ENCODE measurements around the gene TNP2.

- PRO-cap = no peak
- RAMPAGE, long total RNA, 2 experiments = no peak in any of the 2 experiments
Measured at GRCh38 chr16:10931026-10931484, 11.2 kb downstream of the DEXI start.

DNA sequence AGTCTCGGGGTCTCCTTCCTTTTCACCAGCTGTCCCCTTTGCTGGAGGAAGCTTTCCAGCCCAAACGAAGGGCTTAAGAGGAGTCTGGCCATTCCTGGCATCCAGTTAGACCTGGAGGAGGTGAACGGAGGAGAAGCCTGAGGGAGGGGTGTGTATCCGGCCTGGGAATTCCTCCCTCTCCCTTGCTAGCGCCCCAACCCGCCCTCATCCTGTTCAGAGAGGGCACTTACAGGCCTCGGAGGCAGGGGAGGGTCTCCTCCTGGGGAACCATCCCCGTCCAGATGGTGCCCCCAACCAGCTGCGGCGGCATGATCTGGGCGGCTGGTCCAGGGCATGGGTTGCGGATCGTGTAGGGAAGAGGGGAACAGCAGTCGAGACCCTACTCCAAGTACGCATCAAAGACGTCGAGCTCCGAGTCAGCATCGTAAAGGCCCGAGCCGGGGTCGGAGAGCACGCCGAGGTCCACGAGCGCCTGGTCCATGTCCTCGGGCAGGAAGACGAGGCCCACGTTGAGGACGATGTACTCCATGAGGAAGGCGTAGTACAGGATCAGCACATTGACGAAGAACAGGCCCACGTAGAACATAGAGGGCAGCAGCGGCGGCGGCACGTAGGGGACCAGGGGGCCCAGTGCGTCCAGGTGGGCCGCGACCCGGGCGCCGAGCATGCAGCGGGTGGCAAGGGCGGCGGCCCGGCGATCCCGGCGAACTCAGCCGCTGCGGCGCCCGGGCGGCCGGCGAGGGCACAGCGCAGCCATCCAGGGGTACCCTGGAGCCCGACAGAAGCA is 736 bp downstream of the DEXI start:
- PRO-cap = no peak
- RAMPAGE, long total RNA, 2 experiments = no peak in any of the 2 experiments

GRCh38 chr16:11076179-11076865 is 132.0 kb downstream of the CLEC16A start:
- PRO-cap = no peak
- RAMPAGE, long total RNA, 2 experiments = no peak in any of the 2 experiments

GRCh38 chr16:11238666-11239319 is 17.2 kb downstream of the SOCS1 start:
- PRO-cap = no peak
- RAMPAGE, long total RNA, 2 experiments = no peak in any of the 2 experiments

- PRO-cap = no peak
- RAMPAGE, long total RNA, 2 experiments = no peak in any of the 2 experiments
Measured at GRCh38 chr16:11249127-11249732, 6.8 kb downstream of the SOCS1 start.

DNA sequence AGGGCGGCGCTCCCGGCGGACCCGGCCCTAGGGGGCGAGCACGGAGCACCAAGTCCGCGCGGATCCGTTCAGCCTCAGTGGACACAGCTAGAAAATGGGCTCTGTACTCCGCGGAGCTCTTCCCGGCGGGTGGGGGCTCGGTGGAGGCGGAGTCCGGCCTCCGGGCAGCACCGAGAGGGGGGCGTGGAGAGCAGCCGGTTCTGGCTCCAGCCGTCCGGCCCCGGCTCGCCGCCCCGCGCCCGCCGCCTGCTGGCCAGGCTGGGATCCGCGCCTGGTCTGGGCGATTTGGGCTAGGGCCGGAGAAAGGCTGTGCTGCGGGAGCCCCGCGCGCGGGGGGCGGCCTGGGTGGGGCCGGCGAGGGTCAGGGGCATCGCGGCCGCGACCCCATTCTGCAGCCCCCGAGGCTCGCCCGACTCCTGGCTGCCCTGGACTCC is 385 bp downstream of the SOCS1 start:
- PRO-cap = no peak
- RAMPAGE, long total RNA, 2 experiments = no peak in any of the 2 experiments

- PRO-cap = no peak
- RAMPAGE, long total RNA, 2 experiments = no peak in any of the 2 experiments
Measured at GRCh38 chr16:11269044-11269490, at the start of gene TNP2. Gene TNP2 (minus strand): TSS chr16:11269325.

DNA sequence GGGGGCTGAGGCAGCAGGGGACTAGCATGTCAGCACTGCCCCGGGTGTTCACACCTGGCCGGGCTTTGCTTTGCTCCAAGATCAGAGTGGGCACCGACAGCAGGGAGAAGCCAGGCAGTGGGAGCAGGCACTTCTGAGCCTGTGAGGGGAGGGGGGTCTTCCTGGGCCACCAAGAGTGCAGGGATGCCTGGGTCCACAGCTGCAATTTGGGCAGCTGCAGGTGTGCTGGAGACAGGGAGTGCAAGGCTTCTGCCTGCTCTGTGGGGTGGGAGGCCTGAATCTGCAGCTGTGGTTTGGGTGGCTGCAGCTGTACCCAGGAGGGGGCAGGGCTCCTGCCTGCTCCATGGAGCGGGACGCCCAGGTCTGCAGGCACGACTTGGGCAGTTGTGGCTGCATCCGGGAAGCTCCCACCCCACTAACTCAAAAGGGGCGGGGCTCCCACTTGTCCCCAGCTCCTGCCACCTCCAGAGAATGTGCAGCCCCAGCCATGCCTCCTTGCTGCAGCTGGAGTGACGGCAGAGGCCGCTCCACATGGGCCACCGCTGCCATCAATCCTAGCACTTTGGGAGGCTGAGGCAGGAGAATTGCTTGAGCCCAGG is 27.7 kb upstream of the PRM1 start:
- PRO-cap = no peak
- RAMPAGE, long total RNA, 2 experiments = no peak in any of the 2 experiments

DNA sequence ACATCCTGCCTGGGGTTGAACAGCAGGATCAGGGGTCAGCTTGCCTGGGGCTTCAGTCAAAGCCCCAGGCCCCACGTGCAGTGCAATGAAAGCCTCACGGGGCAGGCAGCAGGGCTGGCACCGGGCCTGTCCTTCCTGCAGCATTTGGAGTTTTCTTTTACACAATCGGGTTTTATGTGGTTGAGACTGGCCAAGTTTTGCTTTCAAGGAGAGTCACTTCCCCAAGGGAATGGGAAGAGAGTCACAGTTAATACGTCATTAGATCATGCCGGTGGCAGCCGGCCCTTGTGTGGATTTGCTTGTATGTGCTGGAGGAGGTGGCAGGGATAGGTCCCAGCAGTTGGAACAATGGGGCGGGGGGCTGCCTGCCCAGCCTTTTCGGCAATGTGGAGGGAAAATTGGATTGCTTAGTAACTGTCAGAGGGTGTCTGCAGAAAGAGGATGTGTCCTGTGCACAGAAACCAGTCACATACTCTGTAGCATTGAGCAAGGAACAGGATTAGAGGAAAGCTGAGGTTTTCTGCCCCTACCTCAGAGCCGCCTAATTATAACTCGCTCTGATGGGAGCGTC is 4.5 kb downstream of the RMI2 start:
- PRO-cap = no peak
- RAMPAGE, long total RNA, 2 experiments = no peak in any of the 2 experiments

DNA sequence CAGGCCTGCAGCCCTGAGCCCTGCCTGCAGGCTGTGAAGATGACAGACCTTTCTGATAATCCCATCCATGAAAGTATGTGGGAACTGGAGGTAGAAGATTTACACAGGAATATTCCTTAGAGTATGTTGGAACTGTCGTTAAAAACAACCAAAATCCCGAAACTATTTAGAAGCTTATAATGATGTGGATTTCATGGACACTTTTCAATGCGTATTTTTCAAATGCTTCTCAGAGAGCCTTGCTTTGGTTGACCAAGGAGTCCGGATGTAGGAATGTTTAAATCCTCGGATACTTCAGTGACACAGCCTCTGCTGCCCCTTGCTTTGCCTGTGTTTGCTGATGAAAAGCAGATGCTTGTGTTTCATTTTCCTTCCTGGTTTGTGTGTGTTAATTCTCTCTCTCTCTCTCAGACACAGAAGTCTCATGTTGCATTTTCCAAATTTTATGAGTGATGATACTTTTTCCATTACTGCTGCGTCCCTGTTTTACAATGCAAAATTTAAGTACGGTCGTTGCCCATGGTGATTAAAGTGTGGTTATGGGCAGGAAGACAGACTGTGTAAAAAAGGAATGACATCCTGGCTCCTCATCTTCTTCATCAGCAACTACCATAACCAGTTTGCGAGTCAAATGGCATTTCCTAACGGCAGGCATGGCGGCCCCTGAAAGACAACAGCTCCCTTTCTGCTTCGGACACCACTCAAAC is 5.6 kb downstream of the RMI2 start:
- PRO-cap = no peak
- RAMPAGE, long total RNA, 2 experiments = no peak in any of the 2 experiments

DNA sequence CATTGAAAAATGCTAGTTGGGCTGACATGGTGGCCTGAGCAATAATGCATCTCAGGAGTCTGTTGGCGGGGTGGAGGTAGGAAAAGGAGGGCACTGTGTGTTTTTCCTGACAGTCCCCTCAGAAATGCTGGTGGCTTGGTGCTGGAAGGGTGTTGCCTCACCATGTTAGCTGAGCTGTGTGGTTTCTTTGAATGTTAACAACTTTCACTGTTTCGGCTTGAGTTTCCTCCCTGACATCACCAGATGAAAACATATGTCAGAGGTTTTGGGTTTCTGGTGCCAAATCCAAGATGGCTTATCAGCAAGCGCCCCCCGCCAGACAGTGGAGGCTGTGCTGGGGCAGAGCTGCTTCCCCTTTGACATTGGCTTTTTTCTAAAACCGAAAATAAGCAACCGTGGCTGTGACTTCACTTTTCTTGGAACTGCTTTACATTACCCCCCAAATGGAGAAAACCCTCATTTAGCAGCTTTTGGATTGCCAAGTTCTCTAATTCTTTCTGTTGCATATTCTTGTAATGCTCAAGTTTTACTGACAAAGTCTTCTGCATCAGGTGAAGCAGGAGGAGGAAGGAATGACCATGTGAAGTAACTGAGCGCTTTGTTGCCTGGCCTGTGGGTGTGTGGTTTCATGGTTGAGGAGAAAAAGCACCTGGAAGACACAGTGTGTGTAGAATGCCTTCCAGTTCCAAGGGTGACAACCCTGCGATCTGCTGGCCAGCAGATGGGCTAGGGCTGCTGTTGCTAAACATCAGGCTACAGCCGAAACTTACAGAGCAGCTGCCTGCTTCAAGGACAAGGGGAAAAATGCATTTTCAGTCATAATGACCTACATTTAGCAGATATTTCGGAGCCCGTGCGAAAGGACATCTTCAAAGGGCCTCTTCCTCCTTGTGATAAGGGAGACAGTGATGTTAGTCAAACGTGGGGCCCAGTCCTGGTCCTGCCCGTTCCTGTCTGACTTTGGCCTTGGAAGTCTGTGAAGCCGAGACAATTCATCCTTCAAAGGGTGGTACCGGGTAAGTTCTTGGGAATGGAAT is 9.7 kb downstream of the RMI2 start:
- PRO-cap = no peak
- RAMPAGE, long total RNA, 2 experiments = no peak in any of the 2 experiments

DNA sequence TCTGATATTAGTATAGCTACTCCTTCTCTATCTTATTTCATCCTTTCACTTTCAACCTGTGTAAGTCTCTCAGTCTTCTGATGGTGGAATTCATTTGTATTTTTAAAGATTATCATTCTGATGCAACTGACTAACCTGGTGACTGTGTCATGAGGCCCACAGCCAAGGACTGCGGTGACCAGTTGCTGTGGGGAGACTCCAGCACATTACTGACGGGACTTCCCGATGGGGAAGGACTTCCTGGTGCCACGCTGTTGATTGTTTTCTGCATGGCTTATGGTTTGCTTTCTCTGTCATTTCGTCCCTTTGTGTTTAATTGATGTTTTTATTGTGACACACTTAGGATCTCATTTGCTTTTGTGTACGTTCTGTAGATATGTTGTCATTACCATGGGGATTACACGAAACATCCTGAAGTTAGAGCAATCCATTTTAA is 34.2 kb downstream of the RMI2 start:
- PRO-cap = no peak
- RAMPAGE, long total RNA, 2 experiments = no peak in any of the 2 experiments

- PRO-cap = no peak
- RAMPAGE, long total RNA, 2 experiments = no peak in any of the 2 experiments
Measured at GRCh38 chr16:11396218-11396662, 51.0 kb downstream of the RMI2 start.

DNA sequence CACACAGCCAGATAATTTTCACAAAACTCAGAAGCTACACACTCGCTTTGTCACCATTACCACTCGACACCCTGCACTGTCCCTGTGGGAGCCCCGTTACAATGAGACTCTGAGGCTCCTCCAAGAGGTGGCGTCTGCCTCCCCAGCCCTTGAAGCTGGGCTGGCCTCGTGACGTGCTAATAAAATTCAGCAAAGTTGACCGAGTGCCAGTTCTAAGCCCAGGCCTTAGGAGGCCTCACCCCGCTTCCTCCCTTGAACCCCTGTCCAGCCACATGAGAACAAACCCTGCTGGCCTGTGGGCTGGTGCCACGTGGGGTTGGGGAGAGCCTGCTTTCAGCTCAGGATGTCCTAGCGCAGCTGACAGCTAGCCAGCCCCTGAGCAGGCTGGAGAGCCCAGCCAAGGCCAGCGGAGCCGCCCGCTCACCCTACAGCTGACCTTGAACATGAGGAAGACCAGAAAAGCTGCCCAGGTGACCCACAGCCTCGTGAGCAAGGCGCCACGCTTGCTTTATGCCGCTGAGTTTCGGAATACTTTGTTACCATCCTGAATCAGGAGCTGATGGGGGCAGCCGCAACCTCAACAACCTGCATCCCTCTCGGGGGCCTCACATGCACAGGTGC is 57.1 kb downstream of the RMI2 start:
- PRO-cap = no peak
- RAMPAGE, long total RNA, 2 experiments = no peak in any of the 2 experiments

GRCh38 chr16:11535352-11536038 is 8.4 kb upstream of the ENSG00000188897 start:
- PRO-cap = no peak
- RAMPAGE, long total RNA, 2 experiments = no peak in any of the 2 experiments

DNA sequence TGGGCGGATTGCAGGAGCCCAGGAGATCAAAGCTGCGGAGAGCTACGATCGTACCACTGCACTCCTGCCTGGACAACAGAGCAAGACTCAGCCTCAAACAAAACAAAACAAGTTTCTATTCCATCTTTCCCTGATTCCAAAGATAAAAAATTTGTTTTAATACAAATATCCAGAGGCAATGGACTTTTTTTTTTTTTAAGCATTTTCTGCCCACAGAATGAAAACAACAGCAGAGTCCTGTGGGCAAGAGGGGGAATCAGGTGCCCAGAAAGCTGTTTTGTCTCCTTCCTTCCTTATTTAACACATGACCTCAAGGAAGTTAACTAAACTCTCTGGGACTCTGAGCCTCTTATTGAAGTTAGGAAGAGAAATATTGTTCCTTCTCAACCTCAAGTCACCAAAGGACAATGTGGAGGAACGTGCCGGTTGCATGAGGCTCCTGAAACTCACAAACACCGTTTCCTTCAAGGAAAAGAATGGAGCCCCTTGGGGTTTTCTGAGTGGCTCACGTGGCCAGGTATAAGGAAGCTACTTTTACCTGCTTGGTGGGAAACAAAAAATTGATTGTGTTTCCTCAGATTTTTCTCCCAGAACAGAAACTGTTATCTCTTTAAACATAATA is 24.8 kb upstream of the ENSG00000188897 start:
- PRO-cap = no peak
- RAMPAGE, long total RNA, 2 experiments = no peak in any of the 2 experiments

- PRO-cap = no peak
- RAMPAGE, long total RNA, 2 experiments = no peak in any of the 2 experiments
Measured at GRCh38 chr16:11553435-11554022, 26.5 kb upstream of the ENSG00000188897 start.

DNA sequence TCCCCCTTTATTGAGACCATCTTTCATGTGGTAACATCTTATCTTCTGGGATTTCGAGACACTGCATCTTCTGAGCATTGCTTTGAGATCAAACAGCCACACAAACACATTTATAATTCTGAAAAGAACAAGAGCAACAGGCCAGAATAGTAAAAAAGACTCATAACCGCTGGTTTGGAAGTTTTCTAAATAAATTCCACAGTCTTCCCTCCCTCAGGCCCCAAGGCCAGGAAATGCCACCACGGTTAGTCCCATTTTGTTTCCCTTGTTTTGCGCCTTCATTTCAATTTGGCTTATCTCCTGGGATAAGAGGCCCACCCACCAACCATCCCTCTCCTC is 25.3 kb downstream of the LITAF start:
- PRO-cap = no peak
- RAMPAGE, long total RNA, 2 experiments = no peak in any of the 2 experiments

DNA sequence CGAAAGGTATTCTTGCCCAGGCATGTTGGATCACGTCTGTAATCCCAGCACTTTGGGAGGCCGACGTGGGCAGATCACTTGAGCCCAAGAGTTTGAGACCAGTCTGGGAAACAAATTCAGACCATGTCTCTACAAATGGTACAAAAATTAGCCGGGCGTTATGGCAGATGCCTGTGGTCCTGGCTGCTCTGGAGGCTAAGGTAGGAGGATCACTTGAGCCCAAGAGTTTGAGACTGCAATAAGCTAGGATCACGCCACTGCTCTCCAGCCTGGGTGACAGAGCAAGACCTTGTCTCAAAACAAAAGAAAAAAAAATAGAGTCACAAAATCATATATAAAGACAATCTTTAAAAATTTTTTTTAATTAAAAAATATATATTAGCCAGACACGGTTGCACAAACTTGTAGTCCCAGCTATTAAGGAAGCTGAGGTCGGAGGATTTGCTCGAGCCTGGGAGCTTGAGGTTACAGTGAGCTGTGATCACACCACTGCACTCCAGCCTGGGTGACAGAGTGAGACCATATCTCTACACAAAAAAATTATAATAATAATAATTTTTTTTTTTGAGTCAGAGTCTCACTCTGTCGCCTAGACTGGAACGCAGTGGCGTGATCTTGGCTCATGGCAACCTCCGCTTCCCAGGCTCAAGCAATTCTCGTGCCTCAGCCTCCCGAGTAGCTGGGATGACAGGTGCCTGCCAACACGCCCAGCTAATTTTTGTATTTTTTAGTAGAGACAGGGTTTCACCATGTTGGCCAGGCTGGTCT is 23.9 kb downstream of the LITAF start:
- PRO-cap = no peak
- RAMPAGE, long total RNA, 2 experiments = no peak in any of the 2 experiments

DNA sequence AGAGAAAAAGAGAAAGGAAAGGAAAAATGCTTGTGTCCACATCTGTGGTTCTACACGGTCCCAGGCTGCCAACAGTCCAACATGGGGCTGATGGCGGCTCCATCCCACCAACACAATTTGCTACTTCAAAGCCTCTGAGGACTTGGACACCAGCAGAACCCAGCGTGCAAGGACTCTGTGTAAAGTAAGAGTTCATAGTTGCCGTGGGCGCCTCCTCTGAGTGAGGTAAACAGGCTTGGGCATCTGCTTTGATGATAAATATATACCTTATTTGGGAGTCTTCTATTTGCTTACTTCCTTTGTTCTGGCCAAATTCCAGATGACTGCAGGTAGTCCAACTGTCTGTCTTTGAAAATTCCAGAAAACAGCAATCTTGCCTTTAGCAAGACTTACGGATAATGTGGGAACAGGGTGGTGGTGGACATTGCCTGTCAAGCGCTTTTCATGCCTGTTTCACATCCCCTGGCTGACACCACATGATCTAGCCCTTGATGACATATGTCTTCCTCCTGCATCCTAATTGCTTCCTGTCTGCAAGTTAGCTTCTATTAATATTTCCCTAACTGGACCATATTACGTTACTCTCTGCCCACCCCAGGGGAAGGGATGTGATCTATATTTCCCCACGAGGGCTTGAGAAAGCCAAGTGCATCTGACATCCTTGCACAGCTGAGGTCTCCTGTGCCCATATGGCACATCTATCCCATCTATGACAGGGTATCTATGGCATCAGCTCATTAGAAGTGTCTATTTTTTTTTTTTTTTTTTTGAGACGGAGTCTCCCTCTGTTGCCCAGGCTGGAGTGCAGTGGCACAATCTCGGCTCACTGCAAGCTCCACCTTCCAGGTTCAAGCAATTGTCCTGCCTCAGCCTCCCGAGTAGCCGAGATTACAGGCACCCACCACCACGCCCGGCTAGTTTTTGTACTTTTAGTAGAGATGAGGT is 9.9 kb downstream of the LITAF start:
- PRO-cap = no peak
- RAMPAGE, long total RNA, 2 experiments = no peak in any of the 2 experiments